ENCODE measurements around the genes TBC1D8, CNOT11 and MAP4K4.

DNA sequence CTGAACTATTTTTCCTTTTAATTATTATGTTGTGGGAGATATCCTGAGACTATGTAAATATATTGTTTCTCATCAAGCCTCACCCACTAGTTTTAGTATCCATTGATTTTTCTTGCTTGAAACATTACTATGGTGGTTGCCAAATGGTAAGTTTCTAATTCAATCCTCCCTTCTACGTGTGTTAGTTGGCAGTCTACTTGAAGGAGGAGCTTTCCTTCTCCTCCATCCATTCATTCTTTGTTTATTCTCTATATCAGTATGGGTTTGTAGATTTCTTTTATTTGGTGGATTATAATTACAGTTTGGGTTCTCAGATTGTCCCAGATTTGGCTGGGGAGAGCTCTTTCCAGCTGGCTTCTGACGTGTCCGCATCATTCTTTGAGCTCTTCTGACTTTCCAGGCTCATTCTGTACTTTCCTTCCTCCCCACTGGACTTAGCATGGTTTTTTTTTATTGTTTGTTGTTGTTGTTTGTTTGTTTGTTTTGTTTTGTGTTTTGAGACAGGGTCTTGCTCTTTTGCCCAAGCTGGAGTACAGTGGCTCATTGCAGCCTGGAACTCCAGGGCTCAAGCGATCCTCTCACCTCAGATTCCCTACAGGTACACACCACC, 40.6 kb downstream of the NPAS2 start:
- RRBS, result no CpG with 5 or more reads among the region's 4 CpGs

DNA sequence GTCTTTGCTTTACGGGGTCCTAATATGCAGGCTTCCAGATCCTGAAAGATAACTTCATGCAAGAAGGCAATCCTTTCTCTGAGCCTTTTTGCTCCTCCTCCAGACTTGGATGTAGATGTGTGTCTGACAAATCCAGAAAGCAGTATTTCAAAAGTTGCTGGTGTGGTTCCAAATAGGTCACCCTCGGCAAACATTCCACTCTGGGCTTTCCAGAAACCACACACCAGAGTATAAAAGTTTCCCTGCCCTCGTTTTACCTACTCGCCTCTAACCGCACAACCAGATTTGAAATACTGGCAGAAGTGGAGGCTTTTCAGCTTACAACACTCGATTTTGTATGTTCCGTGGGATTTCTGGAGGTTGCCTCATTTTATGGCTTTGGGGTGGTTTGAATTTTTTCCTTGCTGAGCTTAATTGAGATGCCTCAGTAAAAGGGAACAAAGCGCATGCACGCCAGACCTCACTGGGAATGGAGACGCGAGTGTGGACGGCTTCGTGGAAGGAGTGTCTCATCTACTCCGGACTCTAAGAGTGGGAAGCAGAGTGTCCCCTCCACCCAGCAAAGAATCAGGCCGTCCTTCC, 44.1 kb upstream of the RPL31 start:
- RRBS, result no CpG with 5 or more reads among the region's 15 CpGs

- RRBS, result no CpG with 5 or more reads among the region's 6 CpGs
These were observed 36.6 kb upstream of the RPL31 start for GRCh38 chr2:100965403-100966033.

- RRBS, result no CpG with 5 or more reads among the region's 7 CpGs
These were observed 35.3 kb downstream of the RPL31 start for GRCh38 chr2:101037503-101037714.

DNA sequence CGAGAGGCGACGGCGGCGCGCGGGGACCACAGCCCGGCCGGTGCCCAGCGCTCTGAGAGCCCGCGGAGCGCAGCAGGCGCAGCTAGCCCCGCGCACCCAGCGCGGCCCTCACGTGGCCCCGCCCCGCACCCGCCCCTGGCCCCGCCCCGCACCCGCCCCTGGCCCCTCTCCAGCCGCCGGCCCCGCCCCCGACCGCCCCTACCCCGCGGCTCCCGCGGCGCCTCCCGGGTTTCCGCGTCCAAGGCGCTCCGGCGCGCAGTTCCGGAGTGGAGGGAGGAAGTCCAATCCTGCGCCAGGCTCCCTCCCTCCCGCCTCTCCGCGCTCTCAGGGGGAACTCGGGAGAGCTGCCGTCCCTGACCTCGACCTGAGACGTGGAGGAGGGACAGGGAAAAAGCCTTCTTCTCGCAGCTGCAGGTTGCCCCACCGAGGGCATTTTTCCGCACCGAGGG, at the start of gene TBC1D8:
Gene TBC1D8, minus strand, starts transcription at position 54 of the 449 bp plus-strand sequence.
- RRBS, result under 1% methylated on average over 18 of the region's 55 CpGs

DNA sequence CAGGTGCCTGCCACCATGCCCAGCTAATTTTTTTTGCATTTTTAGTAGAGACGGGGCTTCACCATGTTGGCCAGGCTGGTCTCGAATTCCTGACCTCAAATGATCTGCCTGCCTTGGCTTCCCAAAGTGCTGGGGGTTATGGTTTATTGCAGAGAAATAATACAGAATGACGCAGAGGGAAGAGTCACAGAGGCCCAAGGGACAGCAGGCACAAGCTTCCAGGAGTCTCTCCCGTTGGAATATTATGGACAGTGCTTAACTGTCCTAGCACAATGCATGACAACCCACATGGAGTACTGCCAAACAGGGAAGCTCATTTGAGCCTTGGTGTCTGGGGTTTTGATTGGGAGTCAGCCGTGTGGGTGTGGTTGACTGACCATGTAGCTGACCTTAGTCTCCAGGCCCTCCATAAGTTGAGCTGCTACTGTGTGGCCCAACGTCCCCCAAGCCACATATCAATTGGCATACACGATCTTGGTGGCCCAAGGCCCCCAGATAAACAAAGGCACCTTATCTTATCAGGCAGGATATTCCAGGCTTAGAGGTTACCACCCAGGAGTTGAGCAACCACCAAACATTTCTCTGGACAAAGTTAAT, 45.4 kb upstream of the CNOT11 start:
- RRBS, result no CpG with 5 or more reads among the region's 7 CpGs

DNA sequence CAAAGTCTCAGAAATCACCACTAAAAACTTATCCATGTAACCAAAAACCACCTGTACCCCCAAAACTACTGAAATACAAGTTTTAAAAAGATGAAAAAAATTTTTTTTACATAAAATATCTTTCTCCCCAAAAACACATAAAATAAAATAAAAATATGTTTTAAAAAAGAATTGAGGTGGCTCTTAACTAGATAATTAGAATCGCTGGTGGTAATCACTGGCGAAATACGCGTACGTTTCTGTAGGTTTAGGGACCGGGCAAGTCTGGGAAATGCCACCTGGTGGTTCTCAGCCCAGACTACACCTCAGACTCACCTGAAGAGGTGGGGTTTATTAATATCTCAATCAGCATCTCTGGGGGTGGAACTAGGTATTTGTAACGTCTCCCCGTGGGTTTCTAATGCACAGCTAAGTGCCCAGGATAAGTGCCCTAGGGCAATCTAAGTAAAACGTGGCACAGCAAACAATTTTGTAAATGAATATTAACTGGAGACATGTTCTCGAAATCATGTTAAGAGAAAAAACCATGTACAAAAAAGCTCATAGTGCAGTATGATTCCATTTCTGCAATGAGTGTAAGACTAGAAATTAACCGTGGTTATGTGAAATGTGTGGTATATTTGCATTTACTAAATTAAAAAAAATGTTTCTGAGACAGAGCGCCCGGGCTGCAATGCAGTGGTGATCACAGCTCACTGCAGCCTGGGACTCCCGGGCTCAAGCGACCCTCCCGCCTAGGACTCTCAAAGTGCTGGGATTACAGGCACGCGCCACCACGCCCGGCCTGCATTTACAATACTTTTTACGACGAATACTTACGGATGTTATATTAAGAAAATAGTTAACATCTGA, 794 bp upstream of the CNOT11 start:
- RRBS, result 0% methylated on average over 1 of the region's 23 CpGs

DNA sequence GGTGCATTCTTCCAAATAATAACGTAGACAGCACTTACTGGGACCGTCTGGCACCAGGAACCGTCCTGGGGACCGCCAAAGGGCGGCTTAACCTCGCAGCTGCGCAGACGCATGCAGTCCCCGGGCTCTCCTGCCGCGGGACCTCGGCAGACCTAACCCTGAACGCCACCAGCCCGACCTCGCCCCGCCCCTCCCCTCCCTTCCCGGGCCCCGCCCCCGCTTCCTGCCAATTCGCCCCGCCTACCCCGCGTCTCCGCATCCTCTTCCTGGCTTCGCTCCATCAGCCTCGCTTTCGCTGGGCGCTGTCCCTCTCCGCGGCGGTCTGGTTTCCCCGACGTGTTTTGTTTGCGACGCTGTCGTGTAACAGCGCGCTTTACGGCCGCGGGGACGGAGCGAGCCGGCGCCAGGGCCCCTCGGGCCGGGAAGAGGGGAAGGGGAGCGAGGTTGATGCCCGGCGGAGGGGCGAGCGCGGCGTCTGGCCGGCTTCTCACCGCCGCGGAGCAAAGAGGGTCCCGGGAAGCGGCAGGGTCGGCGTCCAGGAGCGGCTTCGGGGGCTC, at the start of gene CNOT11:
Gene CNOT11, plus strand, starts transcription at position 369 of the 557 bp plus-strand sequence.
- RRBS, result 1% methylated on average over 14 of the region's 64 CpGs

- RRBS, result no CpG with 5 or more reads among the region's 11 CpGs
These were observed 21.2 kb downstream of the CNOT11 start for GRCh38 chr2:101273611-101274640.

DNA sequence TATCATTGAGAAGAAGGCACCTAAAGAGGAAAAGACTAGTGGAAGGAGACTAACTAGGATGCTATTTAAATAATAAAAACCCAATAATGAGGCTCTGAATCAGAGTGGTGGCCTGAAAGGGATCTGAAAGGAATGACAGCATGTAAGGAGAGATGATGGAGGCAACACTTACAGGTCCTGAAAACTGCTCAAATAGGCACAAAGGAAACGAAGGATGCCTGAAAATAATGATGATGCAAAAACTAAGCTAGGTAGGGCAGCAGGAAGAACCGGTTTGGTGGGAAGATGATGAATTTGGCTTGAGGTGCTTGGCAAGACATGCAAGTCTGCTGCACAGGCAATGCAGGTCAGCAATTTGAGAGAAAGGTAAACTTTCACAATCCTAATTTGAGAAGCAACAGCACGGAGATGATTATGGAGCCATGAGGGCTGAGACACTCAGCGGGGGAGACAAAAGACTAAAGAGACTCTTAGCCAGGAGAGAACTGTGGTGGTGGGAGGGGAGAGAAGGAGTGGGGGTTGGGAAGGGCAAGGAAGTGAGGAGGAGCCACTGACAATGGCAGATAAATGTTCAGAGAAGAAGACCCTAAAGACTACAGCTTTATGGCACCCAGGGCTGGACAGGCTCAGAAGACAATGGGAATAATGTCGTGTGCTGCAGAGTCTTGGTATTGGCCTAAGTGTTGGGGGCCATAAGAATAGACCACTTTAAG, 19.3 kb upstream of the RNF149 start:
- RRBS, result no CpG with 5 or more reads among the region's 5 CpGs

GRCh38 chr2:101518788-101519307, 43.9 kb upstream of the RFX8 start:
- RRBS, result no CpG with 5 or more reads among the region's 9 CpGs

DNA sequence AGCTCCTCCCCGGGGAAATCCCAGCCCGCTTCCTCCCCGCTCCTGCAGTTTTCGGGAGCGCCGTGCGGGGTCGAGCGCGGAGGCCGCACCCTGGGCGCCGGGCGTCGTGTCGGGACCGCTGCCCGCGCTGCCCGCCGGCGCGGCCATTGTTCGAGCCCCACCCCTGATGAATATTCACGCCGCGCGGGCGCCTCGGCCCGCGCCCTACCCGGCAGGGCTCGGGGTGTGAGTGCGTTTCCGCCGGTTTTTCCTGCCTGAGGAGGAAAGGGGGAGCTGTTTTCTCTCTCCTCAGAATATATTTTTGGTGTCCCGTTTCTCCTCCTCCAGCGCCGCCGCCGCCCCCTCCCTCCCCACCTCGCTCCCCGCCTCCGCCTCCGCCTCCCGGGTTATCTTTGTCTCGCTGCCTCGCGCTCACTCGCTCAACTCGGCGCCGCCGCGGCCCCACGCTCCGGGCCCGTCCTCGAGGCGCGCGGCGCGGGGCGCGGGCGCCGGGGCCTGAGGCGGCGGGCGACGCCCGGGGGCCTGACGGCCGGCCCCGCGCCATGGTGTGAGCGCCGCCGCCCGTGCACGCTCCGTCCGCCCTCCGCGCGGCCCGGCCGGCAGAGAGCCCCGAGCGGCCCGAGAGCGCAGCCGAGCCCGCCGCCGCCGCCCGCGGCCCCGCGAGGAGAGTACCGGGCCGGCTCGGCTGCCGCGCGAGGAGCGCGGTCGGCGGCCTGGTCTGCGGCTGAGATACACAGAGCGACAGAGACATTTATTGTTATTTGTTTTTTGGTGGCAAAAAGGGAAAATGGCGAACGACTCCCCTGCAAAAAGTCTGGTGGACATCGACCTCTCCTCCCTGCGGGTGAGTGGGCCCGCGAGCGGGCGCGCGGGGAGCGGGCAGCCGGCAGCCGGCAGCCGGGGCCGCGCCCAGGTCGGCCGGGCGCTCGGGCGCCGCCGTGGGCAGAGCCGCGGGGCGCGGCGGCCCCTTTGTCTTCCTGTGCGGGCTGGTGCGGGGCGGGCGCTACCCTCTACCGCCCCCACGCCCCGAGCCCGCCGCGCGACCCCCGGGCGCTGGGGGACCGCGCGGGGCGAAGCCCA, at the start of gene MAP4K4:
Gene MAP4K4, plus strand, starts transcription at position 414 of the 1,080 bp plus-strand sequence.
- RRBS, result under 1% methylated on average over 75 of the region's 160 CpGs

DNA sequence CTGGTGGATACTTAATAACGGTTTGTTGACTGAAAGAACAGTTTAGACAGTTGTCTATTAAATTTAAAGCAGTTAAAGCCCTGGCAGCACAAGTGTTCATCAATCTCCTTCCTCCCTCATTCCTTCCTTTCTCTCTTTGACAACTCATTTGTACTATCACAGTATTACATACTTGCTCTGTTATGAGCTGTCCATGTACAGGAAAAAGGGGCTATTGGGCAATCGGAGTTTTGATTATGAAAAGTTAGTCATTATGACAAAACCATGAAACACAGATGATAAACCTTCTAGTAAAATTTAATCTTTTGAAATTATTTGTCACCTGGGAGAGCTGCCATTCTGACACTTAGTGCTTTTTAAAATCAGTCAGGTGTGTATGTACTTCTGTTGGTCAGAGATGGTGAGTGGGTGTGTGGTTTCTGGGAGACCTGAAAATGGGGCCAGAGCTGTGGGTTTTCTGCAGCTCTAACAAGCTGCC, 39.3 kb downstream of the MAP4K4 start:
- RRBS, result no CpG with 5 or more reads among the region's 2 CpGs

DNA sequence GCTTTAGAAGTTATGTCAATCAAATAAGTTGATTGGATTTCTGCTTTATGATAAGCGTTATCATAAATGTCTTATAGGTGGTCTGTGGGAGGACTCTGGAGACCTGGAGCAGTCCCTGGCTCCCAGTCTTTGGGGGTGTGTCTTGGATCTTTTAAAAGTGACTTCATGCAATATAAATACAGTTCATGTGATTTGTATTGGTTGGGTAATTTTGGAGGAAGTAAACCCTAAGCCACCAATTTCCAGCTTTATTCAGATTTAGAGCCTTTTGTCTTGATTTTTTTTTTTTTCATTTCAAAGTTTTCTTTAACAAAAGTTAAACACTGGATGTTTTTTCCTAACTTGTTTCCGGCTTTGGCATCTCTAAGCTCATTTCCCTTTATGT, 68.8 kb downstream of the MAP4K4 start:
- RRBS, result no CpG with 5 or more reads among the region's 2 CpGs

- RRBS, result no CpG with 5 or more reads among the region's 11 CpGs
These were observed 100.3 kb upstream of the IL1R2 start for GRCh38 chr2:101891133-101892248.

DNA sequence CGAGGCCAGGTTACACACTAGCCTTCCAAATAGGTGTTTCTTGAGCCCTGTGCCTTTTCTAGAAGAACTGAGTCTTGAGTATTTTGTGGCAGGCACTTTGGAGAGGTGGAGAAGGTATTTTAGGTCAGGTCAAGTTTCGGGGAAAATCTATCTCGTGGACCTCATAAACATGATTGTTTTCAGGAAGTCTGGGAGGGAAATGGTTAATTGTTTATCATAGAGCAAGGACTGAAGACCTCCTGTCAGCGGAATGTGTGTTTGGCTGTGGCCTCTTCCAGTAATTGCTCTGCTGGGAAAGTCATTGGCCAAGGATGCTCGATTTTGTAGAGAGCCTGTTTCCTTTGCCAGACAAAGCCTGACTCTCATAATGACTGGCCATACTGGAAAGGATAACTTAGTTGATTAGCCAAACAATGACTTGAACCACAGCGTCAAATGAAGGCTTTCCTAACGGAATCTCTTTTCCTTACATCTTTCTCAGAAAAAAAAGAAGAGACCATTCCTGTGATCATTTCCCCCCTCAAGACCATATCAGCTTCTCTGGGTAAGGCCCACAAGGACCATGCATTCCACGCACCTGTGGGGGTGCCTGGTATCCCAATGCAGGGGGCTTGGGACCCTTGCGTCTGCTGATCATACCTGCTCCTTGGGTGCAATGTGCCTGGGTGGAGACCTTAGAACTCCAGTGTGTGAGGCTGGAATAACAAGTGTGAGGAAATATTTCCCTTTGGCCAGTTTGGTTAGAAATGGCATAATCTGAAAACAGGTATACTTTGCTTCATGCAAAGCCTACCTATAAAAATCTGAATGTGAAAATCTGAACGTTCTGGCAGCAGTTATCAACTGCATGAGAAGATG, 30.2 kb downstream of the IL1R2 start:
- RRBS, result no CpG with 5 or more reads among the region's 10 CpGs

- RRBS, result no CpG with 5 or more reads among the region's 5 CpGs
These were observed 63.8 kb downstream of the IL1R2 start for GRCh38 chr2:102055439-102055998.

DNA sequence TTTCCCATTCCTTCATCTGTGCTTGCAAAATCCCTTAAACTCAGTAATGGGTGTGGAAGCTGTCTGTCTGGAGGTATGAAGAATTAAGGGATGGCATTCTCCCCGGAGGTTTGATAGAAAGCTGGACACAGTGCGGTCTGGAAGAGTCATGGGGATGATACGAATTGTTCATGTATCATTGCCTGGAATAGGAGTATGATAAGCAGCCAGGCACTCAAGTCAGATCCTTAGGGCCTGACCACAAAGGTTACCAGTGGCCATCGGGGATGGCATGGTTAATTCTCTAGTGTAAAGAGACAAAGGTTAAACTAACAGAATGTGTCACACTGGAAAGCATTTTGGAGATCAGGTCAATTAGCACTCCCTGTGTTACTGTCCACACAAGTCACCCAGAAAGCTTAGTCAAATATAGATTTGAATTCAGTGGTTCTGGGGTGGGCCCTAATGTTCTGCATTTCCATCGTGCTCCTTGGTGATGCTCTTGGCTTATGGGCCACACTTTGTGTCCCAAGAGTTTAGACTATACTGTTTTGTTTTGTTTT, 41.8 kb upstream of the IL1R1 start:
- RRBS, result no CpG with 5 or more reads among the region's 5 CpGs

- RRBS, result no CpG with 5 or more reads among the region's 5 CpGs
These were observed 32.5 kb upstream of the IL1R1 start for GRCh38 chr2:102110081-102110475.

DNA sequence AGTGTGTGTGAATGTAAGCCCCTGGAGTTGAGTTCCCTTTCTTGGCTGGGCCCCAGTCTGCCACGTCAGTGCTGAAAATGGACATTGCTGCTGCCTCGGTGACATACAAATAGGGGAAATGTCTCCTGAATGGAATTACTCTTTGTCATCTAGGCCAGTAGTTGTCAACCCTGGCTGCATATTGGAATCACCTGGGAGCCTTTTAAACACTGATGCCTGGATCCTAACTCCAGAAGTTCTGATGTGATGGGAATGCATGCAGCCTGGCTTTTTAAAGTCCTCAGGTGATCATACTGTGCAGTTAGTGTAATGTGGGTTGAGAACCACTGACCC, 27.7 kb upstream of the IL1R1 start:
- RRBS, result no CpG with 5 or more reads among the region's 2 CpGs

Measured in CMK (cell line).